SJSA1 (cell line): ENCODE measurements around the gene BLTP3B.

- RAMPAGE, long total RNA = no peak
Measured at GRCh38 chr12:96211840-96212789, 17.9 kb downstream of the ELK3 start.

- RAMPAGE, long total RNA = no peak
Measured at GRCh38 chr12:96241634-96242353, 47.6 kb downstream of the ELK3 start.

DNA sequence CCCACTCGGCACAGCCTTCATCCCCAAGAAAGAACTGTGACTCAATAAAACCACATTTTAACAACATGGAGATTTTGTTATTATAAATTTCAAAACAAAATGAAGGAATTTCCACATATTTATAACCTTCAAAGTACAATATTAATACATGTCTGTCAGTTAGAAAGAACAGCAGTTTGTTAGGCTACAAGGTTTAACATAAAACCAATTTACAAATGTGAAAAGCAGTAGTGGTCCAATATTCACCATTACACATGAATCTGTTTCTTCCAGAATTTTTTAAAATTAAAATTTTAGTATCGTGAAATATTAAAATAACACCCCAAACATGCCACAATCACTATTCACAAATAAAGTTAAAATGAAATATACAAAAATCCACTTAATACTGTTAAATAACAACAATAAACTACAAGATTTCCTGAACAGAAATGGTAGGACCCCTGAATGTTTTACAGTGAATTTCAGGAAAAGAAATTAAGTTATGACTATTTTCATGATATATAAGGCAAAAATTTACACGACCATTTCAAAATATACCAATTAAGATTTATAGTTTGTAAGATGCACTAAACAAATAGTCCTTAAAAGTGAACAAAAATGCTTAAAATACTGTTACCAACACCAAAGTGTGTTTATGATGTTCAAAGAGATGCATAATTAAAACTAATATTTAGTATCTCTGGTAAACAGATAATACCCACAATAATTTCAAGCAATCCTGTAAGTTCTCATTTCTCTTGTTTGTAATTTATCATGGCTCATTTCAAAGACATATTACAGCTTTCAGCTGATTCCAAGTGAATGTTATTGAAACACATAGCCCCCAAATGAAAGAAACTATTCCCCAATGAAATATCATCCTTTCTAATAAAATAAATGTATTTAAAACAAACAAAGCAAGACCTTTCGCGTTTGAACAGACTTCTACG lies 84.6 kb downstream of the ELK3 start:
- RAMPAGE, long total RNA = no peak

GRCh38 chr12:96327377-96327589 lies 73.0 kb downstream of the CDK17 start:
- RAMPAGE, long total RNA = no peak

- RAMPAGE, long total RNA = no peak
Measured at GRCh38 chr12:96398852-96399127, 1.4 kb downstream of the CDK17 start.

- RAMPAGE, long total RNA = no peak
Measured at GRCh38 chr12:96436256-96436780, 36.1 kb upstream of the CDK17 start.

GRCh38 chr12:96446267-96446641 lies 43.1 kb upstream of the CFAP54 start:
- RAMPAGE, long total RNA = no peak

- RAMPAGE, long total RNA = no peak
Measured at GRCh38 chr12:96908095-96908694, 1.1 kb downstream of the NEDD1 start.

DNA sequence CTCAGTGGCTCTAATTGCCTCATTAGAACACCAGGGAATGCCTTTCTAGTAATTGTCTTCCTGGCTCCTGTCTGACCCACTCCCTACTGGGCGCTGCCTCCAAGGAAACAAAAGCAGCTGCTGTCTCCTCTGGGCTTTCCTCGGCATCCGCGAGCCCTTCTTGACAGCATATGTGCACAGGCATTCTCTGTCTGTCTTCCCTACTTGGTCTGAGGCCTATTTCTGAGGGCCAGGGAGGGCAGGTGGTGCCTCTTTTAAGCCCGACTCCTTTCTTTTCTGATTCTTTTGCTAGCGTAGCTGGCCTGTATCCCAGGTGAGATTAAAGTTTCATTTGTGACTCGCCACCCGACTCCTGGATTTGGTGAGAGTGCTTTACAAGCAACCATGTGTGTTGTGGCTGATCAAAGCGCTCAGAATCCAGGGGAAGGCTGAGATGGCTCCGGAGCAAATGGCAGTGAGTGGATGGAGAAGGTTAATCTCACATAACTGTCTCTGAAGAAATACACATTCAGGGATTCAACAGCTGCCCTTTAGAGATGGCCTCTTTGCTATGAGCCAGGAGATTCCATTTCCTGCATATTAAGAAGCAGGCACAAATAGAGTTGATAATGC lies 369.2 kb downstream of the NEDD1 start:
- RAMPAGE, long total RNA = no peak

DNA sequence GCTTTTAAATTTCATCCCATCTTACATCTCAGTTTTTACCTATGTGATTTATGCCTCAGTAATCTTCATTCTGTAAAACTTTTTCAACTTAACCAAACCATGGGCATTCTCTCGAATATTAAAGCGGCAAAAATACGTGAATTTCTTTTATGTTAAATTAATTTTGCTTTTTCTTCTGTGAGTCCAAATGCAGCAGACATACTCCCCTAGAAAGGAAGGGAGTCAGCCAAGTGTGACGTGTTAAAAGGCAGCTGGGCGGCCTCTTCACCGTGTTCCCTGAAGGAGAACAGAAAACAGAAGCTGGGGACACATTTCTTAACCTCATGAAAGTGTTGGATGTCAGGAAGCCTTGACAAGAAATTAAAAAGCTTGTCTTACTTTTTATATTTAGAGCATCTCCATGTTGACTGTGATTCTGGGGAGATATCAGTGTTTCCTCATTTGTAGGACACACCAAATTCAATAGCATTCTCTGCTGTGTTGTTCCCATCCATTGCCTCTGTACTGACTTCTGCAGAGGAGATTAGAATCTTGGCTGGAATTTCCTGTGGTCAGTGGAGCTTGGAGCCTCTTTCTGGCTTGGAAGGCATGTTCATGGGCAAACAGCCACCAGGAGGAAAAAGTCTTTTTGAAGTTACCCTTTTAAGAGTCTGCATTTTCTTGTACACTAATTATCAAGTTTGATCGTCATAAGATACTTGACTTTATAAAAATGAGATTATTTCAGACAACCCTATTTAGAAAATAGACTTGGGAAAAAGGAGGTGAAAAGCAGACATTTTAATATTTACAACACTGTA lies 649.3 kb downstream of the NEDD1 start:
- RAMPAGE, long total RNA = no peak

- RAMPAGE, long total RNA = no peak
Measured at GRCh38 chr12:97756181-97756409, 759.3 kb upstream of the TMPO start.

- RAMPAGE, long total RNA = no peak
Measured at GRCh38 chr12:98573926-98574223, 19.6 kb upstream of the SLC25A3 start.

GRCh38 chr12:98578801-98579379 lies 14.6 kb upstream of the SLC25A3 start:
- RAMPAGE, long total RNA = no peak

- RAMPAGE, long total RNA = no peak
Measured at GRCh38 chr12:98595575-98596362, 2.3 kb downstream of the SLC25A3 start.

DNA sequence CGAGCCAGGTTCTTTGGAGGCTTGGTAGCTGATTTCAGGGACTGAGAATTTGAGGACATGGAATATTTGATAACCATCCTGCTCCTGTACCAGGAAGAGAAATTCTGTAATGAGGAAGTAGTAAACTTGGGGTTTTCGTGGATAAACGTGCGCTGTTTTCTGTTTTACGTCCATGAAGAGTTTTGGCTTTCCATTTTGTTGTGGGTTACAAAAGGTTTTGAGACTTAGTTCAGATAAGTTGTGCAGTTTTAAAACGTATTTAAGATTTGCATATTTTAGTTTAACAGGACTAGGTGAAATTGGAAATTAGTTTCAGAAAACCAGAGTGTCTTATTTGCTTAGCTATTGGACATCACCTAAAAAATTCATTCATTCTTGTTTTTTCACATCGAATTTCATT lies 773 bp downstream of the APAF1 start:
- RAMPAGE, long total RNA = no peak

- RAMPAGE, long total RNA = no peak
Measured at GRCh38 chr12:98745592-98746476, 100.7 kb downstream of the APAF1 start.

GRCh38 chr12:100142781-100143376 lies at the start of gene BLTP3B:
Gene BLTP3B, minus strand, starts transcription at chr12:100142874.
- RAMPAGE, long total RNA = start-site peak on the minus strand at chr12:100142855-100142877, 118 and 59 reads in 2 replicates

DNA sequence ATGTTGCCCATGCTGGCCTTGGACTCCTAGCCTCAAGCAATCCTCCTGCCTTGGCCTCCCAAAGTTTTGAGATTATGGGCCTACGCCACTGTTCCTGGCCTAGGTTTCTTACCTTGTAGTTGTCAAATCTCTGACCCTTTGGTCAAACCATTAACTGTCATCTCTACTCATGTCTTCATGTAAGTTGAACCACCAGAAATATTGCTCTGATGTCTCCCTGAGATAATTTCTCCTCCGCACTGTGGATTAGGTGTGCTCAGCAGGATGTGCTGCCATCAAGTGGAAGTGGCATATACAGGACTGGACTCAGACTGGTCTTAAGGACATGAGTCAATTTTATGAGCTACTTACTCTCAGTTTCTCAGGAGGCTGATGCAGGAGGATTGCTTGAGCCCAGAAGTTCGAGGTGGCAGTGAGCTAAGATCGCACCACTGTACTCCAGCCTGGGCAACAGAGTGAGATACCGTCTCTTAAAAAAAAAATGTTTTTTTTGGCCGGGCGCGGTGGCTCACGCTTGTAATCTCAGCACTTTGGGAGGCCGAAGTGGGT lies 28.6 kb downstream of the ACTR6 start:
- RAMPAGE, long total RNA = no peak

- RAMPAGE, long total RNA = no peak
Measured at GRCh38 chr12:100431060-100431259, 42.7 kb upstream of the NR1H4 start.

GRCh38 chr12:100520021-100520745 lies 46.5 kb downstream of the NR1H4 start:
- RAMPAGE, long total RNA = no peak